ENCODE measurements around a stretch of chr10.

DNA sequence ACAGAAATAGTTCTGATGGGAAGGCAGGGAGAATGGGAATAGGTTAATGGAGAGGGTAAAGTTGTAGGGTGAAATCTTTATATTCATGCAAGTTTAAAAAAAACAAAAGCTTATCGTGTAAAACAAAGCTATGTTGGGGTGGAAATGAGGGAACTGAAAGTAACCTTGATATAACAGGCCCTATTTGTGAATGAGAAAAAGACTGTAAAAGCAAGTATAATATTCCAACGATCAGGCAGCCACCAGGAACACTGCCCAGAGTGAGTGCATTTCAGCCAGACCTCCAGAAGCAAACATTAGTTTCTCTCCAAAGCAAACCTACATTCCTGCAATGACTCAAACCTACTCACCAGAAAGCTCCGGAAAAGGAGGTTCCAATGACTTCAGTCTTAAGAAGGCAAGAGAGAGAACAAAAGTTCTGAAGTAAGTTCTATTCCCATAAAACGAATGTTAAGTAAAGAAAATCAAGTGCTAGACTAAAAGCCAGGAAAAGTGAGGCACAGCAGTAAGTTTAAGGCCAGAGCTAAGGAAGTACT is 493.2 kb downstream of the XPNPEP1 start:
- RRBS = no CpG with 5 or more reads among the region's 4 CpGs

DNA sequence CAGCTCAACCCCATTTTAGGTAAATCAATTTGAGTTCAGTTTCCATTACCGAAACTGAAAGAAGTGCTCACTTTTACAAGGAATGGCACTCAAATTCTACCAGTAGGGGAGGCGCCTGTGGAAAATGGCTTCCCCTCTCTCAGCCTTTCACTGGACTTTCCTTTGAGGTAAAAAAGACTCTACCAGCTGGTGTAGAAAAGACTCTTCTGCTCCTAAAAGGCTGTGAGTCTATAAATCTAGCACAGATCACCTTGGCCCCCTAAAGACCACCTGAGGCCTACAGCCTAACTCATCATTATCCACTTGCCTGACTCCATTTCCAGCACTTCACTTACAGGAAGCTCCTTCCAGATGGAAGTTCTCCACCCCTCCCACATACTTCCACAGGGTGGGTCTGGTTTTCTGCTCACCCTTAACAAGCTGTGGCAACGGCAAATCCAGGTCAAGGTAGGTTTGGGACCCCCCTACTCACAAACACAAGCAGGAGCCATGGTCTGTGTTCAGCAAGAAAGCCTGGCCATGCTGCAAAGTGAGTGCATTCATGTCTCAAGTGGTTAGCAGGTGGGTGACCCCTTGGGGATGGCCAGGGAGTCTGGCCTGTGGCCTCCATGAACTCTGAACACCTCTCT is 1.1 kb downstream of the XPNPEP1 start:
- RRBS = no CpG with 5 or more reads among the region's 3 CpGs

DNA sequence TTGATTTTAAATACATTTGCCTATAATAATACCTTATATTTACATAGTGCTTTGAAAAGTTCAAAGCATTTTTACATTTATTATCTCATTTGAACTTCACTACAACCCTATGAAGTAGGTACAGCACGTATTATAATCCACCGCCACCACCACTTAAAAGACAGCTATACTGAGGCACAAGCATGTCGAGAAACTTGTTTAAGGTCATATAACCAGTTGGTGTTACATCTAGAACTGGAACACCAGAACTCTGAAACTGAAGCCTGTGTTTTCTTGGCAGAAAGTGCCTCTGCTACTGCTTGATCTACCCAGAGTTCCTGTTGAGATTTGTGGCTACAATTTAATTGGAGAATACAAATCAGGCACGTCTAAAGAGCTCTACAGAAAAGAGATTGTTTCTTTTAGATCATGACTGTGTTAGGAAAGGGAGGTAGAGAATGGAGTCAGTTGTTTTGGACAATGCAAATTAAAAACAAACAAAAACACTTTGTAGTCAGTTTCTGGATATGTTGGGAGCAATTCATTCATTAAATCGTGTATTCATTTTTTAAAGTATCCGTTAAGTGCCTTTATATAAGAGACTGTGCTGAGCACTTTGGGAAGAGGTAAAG is 4.2 kb upstream of the ADD3 start:
- RRBS = no CpG with 5 or more reads among the region's 6 CpGs

- RRBS = no CpG with 5 or more reads among the region's 10 CpGs
These were observed 1.9 kb upstream of the ADD3 start for GRCh38 chr10:110005693-110006383.

- RRBS = no CpG with 5 or more reads among the region's 5 CpGs
These were observed 12.7 kb downstream of the ADD3 start for GRCh38 chr10:110020447-110021016.

DNA sequence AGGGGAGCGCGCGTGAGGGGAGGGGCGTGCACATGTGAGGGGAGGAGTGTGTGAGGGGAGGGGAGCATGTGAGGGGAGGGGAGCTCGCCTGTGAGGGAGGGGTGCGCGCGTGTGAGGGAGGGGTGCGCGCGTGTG is 19.2 kb downstream of the MXI1 start:
- RRBS = no CpG with 5 or more reads among the region's 11 CpGs

DNA sequence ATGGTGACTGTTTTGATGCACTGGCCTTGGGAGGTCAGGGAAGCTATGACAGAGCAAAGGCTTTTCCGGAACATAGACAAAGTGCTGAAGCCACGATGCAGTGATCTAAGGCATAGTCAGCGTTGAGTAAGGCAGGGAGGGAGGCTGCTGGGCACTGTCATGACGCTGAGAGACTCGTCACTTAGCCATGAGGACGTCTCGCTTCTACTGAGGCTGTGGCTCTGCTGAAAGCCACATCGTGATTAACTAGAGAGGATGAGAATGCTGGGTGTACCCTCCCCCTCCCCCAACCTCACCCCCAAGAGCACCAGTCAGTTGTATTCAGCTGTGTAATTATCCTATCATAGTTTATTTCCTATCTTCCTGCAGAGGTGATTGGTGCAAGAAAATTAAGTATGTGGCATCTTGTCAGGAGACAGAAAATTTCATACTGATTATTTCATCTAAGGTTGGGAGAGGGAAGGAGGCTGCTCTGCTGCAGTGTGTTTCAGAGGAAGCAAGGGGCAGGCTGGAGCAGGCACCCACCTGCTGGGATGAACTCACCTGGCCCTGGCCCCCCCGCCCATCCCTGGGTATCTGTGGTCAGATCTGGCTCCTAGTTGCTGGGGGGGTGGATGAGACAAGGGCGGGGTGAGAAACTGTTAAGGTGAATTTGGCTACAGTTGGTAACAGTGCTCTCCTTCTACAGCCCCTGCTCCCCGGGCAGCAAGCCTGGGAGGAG is 48.9 kb upstream of the SMNDC1 start:
- RRBS = no CpG with 5 or more reads among the region's 11 CpGs

DNA sequence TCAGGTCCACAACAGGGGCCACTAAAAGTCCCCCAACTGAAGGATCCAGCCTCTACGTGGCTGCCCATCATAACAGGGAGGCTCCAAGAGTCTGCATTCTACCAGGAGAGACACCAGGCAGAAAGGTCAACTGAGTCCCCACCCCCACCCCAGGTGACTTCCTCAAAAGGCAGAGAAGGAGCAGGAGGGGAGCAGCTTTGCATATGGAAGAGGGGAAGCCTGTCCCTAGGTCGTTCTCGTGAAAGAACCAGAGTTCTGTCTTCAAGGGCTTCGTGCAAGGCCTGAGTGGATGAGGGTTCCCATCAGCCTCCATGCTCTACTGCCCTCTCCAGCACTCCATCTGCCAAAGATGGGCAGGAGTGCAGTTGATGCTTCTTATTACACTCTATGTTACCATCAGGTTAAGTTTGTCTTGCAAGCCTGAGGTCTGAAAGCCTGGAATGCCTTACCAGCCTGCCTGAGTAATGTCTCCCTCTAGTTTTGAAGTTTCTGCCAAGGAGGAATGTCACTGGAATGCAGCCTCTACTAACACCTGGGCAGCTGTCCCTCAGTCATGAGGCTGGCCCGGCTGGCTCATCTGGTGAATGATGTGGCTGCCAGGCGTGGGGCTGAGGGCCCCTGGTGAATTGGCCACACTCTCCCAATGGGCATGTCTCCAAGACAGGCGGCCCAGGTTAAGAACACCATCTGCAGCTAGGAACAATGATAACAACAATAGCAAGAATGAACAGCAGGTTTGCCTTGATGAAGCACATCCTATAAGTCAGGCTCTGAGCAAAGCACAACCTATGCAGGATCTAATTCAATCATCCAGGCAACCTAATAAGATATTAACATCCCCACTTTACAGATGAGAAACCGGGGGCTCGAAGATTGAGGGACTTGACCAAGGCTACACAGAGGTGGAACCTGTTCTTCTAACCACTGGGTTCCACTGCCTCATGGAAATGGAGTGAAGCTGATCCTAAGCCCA is 54.4 kb upstream of the SMNDC1 start:
- RRBS = no CpG with 5 or more reads among the region's 9 CpGs

- RRBS = no CpG with 5 or more reads among the region's 6 CpGs
These were observed 93.9 kb upstream of the SMNDC1 start for GRCh38 chr10:110398521-110399068.

DNA sequence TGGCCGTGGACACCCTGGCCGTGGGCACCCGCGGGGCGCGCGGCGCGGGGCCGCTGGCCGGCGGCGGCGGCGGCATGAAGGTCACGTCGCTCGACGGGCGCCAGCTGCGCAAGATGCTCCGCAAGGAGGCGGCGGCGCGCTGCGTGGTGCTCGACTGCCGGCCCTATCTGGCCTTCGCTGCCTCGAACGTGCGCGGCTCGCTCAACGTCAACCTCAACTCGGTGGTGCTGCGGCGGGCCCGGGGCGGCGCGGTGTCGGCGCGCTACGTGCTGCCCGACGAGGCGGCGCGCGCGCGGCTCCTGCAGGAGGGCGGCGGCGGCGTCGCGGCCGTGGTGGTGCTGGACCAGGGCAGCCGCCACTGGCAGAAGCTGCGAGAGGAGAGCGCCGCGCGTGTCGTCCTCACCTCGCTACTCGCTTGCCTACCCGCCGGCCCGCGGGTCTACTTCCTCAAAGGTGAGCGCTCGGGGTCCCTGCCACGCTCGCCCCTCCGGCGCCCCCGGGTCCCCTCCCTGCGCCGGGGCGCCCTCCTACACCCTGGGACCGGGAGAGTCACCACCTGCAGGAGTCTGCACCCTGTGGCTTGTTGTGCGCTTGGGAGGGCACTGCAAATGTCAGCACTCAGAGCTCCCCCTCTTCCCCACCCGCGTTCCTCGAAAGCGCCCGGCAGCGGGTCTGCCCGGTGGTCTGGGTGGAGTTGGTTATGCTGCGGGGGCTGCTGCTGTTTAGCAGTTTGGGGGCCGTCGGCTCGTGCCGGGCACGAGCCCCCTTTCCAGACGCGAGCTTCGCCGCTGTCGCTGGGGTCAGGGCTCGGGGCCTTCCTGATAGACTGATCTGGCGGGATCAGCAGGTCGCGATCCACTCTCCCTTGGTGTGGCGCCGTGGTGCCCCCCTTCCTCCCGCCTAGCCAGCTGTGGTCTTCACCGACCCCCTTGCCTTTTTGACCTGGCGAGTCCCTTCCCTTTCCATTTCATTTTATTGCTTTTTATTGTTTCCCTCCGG is 640 bp downstream of the DUSP5 start:
- RRBS = under 1% methylated on average over 24 of the region's 115 CpGs

DNA sequence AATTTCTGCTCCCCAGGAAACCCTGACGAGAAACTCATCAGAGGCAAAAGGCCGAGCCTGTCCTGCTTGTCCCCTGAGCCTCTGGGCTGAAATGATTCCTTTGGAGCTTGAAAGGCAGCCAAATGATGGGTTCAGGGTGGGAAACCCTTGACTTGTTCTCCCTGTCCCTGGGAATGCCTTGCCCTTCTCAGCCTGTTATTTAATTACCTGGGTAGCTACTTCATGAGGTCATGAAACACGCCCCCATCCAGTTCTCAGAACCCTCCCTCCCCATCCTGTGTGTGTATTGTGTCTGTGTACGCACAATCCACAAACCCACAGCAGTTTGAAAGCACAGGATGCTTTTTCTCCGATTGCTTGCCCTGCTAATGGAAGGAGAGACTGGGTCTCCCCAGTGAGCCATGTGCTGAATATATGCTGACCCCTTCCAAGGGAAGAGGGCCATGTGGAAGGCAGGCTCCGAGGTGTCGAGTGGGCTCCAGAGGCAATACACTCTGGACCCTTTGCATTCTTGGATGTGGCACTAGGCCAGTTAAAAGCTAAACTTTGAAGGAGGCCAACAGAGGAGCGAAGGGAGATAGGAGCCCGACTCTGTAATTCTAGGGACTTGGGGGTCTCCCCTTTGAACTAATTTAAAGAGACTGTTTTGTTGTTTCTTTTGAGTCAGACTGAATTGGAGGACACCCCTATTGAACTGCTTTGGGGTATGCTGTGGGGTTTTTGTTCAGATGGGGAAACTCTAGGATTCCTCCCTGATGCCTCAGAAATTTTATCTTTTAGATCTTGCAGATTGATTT is 10.6 kb downstream of the DUSP5 start:
- RRBS = no CpG with 5 or more reads among the region's 9 CpGs

DNA sequence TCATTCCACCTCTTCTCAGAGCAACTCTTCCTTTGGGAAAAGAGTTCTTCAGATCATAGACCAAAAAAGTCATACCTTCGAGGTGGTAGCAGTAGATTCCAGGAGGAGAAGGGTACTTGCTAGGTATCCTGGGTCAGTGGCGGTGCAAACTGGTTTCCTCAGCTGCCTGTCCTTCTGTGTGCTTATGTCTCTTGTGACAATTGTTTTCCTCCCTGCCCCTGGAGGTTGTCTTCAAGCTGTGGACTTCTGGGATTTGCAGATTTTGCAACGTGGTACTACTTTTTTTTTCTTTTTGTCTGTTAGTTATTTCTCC is 13.4 kb downstream of the DUSP5 start:
- RRBS = no CpG with 5 or more reads among the region's 3 CpGs

DNA sequence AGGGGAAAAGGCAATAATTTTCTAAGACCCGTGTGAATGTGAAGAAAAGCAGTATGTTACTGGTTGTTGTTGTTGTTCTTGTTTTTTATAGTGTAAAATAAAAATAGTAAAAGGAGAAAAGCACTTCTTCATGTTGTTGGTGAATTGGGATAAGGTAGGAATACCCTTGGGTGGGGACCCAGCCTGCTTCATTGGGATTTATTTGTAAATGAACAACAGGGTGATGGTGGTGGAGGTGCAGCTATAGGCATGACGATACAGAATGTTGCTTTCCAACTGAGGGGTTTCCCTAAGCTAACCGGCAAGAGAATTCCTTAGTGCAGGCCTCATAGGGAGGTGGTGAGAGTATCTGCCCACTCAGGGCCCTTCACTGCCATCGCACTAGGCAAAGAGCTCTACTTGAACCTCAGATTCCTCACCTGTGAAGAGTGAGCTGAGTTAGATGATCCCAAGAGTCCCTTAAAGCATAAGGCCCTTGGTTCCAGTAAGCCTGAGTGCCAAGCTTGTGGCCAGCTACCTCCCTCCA is 13.8 kb downstream of the DUSP5 start:
- RRBS = no CpG with 5 or more reads among the region's 4 CpGs

GRCh38 chr10:110512804-110513698 is 15.3 kb downstream of the DUSP5 start:
- RRBS = no CpG with 5 or more reads among the region's 8 CpGs

- RRBS = no CpG with 5 or more reads among the region's 6 CpGs
These were observed 91.5 kb downstream of the RBM20 start for GRCh38 chr10:110735570-110736128.

DNA sequence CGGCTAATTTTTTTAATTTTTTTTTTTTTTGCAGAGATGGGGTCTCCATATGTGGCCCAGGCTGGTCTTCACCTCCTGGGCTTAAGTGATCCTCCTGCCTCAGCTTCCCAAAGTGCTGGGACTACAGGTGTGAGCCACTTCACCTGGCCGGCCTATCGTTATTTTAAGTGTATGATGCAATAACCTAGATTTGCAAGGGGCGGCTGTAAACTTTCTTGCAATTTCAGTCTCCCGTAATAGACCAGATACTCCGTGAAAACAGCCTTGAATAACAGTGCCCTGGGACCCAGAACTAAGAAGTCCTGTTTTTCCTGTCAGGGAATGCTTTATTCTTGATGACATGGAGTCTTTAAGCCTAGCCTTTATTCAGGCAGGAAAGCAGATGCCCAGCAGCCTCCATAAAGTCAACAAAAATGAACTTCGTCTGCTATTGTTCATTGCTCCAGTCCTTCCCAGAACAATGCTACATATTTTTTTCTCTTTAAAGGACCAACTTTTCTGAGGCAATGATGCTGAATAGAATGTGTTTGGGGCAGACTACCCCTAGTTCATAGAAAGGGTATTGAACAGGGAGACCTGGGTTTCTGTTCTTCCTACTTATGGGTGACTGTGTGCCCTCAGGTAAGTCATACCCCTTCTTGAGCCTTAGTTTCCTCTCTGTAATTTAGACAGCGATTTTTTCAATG is 47.7 kb upstream of the PDCD4 start:
- RRBS = no CpG with 5 or more reads among the region's 8 CpGs

GRCh38 chr10:110864425-110865236 is 7.1 kb upstream of the PDCD4 start:
- RRBS = no CpG with 5 or more reads among the region's 6 CpGs

- RRBS = no CpG with 5 or more reads among the region's 15 CpGs
These were observed 987 bp upstream of the PDCD4 start for GRCh38 chr10:110870555-110871326.

DNA sequence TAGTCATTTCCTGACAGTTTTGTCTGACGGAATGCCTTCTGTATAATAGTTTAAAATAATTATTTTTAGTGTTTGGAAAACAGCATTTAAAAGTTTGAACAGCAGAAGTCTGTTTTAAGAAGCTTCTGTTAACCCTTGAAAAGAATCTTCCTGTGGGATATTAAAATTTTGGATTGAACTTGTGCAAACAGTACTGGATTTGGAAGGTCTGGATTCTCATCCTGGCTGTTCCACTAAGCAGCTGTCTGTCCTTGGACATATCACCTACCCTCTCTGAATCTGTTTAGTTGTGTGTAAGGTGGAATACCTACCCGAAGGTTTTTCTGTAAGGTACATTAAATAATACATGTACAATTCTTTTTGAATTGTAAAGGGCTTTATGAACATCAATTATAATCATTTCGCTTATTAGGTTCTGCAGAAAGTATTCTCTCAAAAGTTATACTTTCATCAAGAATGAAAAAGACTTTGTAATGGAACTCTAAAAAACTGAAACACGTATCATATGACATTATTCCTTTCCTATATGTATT is 2.2 kb downstream of the PDCD4 start:
- RRBS = no CpG with 5 or more reads among the region's 4 CpGs

DNA sequence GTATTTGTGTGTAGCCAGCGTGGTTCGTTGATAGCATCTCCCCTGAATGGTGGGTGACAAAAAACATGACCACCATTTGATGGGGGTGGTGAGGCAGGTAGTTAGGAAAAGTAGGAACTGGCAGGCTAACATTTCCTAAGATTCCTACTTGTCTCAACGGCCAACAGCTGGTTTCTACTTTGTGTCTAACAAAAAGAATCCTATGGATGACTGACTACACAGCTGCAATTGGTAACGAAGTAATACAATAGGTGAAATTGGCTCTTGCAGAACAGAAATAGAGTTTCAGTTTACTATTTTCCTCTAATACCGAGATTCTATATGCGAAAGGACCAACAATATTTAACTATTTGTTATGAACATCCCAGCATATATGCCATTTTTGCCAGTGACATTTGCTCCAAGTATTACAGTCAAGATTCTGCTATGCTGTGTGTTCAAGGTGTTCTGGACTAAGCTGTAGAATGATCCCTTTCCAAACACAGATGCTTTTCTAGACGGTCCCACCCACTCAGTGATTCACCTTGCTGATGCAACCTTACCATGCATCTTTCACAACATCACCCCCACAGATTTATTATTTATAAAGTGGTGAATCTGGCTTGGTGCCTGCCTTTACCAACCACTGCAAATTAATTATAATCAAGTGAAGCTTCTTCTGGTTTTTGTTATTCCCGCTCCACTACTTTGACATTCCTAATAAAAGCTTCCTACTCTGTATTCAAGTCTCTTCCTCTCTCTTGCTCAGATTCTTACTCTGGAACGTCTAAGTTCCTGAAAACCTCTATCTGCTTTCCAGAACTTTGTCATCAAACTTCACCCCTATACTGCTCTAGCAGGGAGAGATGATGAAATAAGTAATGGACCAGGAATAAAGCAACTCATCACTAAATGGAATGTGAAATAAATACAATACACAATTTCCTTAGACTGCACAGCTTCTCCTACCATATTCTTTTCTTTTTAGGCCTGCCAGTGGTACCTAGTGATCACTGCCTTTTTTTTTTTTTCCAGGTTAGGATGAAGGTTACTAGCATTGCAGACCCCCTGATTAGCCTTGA is 16.7 kb downstream of the BBIP1 start:
- RRBS = no CpG with 5 or more reads among the region's 9 CpGs

All from skeletal muscle cell (primary cell).